Parotid gland (tissue), 1 donor: Measurements from ENCODE around the genes KRT86, KRT2, KRT79 and EIF4B.

- PRO-cap, result no peak
Measured at GRCh38 chr12:52062594-52063586, 6.9 kb upstream of the ATG101 start.

GRCh38 chr12:52148161-52149057, 43.4 kb downstream of the KRT80 start:
- PRO-cap, result unidirectional peak, minus-strand start at chr12:52148611

DNA sequence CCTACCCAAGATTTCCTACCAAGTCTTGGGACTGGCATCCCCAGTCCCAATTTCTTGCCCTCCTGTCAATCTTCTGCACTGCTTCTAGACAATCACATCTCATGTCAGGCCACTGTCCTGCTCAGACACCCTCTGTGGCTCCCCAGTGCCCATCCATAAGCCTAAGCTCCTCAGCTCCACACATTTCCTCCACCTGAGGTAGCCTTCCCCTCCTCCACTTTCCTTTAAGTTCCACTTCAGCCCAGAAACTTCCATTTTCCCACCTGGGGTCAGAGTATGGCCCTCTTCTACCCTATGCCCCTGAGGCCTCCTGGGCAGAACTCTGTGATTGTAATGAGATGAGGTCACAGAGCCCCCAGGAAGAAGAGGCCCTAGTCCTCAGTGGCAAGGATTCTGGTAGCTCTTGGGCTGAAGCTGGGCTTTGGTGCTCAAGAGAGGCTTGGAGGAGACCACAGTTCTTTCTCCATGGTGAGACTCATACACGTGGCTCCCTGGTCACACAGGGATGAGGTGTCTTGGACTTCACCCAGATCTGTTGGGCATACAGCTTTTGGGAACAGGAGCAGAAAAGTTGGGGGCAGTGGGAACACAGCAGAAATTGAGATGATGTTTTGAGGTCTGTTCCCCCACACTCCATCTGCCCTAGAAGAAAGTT, at the start of gene KRT86:
TSS of gene KRT86 (plus strand) at position 391 of the 655 bp plus-strand sequence.
- PRO-cap, result no peak

DNA sequence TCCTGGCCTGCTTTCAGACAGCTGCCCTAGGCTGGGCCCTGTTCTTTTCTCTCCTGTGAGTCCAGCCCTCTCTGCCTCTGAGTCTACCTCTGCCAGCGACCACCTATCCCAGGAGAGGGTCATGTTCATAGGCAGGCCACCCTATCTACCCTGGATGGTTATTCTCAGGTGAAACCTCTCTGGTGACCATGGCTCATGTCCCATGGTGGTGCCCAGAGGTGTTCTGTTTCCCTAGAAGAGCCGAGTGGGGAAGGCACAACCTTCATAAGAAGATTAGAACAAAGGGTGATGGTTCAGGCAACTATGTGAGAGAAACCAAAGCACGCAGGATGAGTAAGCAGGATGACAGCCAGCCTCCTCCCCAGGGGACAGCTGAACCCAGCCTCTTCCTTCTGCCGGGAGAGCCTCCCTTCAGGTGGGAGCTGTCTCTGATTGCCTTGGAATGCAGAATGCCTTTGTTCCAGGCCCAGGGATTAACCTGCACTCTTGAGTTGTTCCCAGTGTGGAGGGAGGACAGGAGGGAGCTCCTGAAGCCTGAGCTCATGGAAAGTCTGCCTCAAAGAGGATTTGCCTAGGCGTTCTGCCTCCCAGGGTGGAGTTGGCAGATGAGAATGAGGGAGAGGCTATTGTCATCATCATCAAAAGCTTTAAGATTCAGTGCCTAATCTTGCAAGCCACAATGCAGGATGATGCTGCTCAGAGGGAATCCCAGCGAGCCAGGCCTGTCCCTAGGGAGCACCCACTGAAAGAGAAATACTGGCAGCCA, 3.5 kb upstream of the KRT6A start:
- PRO-cap, result no peak

- PRO-cap, result no peak
Measured at GRCh38 chr12:52652029-52652488, at the start of gene KRT2. Gene KRT2 (minus strand): TSS chr12:52652211.

DNA sequence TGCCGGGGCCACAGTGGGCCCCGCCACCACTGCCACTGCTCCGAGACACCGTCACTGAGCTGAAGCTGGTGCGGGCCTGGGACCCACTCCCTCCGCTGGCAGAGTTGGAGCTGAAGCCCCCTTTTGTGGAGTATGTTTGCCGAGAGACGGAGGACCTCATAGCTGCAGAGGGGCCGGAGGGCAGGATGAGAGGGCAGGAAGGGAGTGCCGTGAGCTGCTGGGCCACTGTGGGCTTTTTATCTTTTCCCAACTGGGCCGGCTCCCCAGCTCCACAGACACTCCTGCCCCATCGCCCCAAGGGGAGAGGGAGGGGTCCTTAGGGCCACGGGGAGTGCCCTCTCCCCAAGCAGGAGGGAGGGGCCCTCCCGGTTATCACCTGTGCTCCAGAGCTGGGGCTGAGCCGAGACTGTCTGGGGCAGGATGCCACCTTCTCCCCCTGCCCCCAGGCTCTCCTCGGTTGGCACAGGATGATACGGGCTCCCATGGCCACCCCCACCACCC, at the start of gene KRT79:
TSS of gene KRT79 (minus strand) at position 211 of the 501 bp plus-strand sequence.
- PRO-cap, result no peak

- PRO-cap, result no peak
Measured at GRCh38 chr12:52872876-52873435, 24.2 kb upstream of the KRT78 start.

DNA sequence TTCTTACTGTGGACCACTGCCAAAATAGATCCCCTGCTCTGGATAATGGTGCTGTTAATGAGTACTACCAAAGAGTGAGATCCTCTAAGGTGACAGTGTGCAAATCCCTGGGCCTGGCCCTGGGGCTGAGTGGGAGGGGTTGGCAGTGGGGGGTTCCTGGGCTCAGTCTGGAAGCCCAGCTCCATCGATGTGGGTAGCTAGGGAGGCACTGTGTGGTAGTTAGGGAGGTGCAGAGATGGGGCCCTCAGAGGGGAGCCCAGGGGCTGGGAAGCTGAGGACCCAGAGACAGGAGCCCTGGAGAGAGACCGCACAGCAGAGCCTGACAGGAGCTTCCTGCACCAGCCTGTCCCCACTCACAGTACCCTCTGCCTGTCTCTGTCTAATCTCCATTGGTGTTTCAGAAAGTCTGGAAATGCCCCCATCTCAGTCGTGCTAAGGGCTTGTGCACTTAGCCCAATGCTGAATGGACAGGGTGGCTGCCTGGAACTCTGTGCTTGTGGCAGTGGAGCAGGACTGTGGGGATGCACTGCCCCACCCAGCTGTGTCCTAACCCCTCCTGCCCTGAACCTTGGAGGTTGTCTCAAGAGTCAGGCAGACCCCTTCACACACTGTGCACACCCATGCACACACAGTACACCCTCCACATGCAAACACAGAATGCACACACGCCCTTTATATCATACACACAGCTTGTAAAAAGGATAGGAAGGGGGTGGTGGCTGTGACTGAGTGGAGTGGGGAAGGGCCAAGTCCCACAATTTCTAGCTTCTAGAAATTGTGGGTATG, 8.9 kb downstream of the KRT8 start:
- PRO-cap, result no peak

DNA sequence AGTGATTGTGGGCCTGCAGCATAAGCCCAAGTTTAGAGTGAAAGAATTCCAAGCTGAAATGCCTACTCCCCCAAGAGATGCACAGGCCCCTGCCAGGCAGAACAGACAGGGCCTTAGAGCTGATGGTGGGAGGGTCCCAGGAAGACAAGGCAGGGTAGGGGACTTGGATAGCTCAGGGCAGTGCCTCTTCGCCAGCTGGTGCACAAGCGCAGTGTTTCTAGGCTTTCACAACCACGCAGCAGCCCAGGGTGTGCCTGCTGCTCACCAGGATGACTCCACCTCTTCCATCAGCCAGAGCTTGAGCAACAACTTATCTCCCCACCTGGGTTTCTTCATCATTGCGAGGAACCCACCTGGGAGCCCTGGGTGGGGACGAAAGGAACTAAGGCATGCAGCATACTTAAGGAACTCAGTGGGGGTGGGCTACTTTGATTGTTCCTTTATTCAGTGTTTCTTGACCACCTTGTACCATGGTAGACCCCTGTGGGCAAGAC, 22.7 kb downstream of the KRT18 start:
- PRO-cap, result no peak

DNA sequence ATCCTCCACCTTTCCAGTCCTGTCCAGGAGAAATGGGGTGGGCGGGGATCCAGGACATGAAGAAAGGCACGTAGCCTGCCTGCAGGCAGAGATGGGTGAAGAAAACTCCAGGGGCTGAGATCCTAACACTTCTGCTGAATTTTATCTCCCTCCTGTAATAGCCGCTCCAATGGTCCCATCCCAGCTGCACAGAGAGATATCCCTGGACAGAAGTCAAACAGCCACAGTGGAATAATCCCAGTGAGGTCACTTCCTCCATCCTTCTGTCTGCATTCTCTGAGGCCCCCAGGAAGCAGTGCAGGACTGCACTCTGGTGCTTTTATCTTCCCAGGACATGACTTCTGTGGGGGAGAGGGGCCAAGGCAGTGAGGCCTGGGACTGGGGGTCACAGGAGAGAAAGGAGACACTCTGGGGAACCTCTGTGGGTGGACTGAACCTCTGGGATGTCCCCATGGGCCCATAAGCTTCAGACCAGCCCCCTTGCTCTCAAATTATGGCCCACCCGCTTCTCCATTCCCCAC, 26.4 kb downstream of the KRT18 start:
- PRO-cap, result no peak

DNA sequence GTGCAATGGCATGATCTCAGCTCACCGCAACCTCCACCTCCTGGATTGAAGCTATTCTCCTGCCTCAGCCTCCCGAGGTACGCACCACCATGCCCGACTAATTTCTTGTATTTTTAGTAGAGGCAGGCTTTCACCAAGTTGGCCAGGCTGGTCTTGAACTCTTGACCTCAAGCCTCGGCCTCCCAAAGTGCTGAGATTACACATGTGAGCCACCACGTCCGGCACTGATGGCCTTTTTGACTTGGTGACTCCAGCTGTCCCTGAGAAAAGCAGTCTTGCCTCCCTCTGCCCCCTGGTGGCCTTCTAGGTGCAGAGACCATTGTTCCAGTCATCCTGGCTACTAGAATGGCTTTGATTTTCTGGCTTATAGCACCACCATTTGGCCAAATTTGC, 25.6 kb upstream of the EIF4B start:
- PRO-cap, result no peak

GRCh38 chr12:53003969-53005085, 1.9 kb upstream of the EIF4B start:
- PRO-cap, result no peak

DNA sequence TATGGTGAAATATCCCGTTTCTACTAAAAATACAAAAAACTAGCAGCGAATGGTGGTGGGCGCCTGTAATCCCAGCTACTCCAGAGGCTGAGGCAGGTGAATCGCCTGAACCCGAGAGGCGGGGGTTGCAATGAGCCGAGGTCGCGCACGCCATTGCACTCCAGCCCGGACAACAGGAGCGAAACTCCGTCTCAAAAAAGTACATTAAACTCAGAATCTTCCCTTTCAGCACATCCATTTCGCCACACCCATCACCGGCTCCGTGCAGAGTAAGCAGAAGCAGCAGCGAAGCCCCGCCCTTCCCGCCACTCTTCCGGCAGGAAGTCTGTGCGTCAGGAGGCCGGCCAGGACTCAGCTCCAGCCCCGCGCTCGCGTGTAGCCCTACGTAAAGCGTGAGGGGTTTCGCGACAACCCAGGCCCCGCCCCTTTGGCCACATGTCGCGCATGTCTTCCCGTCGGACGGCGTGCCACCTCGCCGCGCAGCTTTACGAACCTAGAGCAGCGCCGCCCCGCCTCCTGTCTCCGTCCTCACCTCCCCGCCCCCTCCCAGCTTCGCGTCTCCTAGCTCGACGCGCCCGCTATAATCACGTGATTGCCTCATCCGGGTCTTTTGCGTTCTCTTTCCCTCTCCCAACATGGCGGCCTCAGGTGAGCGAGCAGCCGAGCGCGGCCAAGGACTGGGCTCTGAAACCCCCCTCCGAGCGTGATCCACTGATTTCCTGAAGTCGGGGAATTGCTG, at the start of gene EIF4B:
TSS of gene EIF4B (plus strand) at position 608 of the 739 bp plus-strand sequence.
- PRO-cap, result bidirectional peak, plus-strand start at position 636 of the sequence, minus-strand start at position 375 of the sequence

- PRO-cap, result no peak
Measured at GRCh38 chr12:53058152-53058946, 8.5 kb downstream of the TNS2 start.

- PRO-cap, result no peak
Measured at GRCh38 chr12:53131533-53131811, 28.2 kb downstream of the SOAT2 start.

GRCh38 chr12:53170176-53170740, 10.3 kb upstream of the ZNF740 start:
- PRO-cap, result no peak

GRCh38 chr12:53220793-53221462, 11.1 kb downstream of the RARG start:
- PRO-cap, result bidirectional peak, plus-strand start at chr12:53221209, minus-strand start at chr12:53221013

GRCh38 chr12:53222312-53222610, 9.7 kb downstream of the RARG start:
- PRO-cap, result no peak

- PRO-cap, result no peak
Measured at GRCh38 chr12:53224312-53225233, 7.4 kb downstream of the RARG start.

GRCh38 chr12:53323916-53324419, 2.6 kb upstream of the AAAS start:
- PRO-cap, result no peak